Endothelial cell of umbilical vein (primary cell): ENCODE data around the gene SLC6A13.

DNA sequence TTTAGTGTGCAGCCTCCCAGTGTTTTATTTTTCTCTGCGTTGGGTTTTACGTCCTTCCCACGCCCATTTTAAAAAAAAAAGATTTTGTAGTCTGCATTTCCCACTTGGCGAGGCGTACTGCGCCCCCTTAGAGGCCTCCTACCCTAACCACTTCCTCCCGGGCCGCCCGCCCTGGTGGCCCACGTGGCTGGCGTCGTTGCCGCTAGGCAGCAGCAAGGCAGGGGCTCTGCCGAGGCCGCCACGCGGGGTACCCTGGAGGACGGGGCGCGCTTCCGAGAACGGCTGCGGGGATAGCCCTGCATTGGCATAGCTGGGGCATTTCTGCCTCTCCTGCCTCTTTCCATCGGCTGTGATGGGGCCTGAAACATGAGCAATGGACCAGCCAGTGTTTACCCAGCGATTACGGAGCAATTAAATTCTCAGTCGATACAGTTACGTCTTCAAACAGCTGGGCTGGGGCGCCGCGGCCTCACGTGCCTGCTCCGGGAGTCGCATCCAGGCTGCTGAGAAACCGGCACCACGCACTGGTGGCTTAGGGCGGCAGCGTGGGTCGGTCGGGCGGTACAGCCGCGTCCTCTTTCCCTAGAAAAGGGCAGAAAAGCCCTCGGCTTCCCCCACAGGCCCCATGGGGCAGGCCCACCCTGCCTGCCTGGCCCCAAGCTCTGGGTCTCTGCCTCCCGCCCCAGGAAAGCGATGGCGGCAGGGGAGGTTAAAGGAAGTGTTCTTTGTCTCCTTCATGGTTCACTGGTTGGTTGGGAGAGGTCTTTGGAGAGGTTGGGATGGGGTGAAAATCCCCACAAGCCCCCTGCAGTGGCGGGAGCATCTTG, 38.1 kb downstream of the IQSEC3 start:
- PRO-cap: no peak
CAGE:
- cytosol, long polyA minus RNA: no peak
- cytosol, long polyA plus RNA: no peak
- long polyA plus RNA: no peak
- nucleus, long polyA minus RNA: no peak
- nucleus, long polyA plus RNA: no peak

GRCh38 chr12:262570-263191, at the start of gene SLC6A13:
Gene SLC6A13, minus strand, starts transcription at chr12:262836.
- PRO-cap: no peak
CAGE:
- cytosol, long polyA minus RNA: no peak
- cytosol, long polyA plus RNA: no peak
- long polyA plus RNA: no peak
- nucleus, long polyA minus RNA: no peak
- nucleus, long polyA plus RNA: no peak

DNA sequence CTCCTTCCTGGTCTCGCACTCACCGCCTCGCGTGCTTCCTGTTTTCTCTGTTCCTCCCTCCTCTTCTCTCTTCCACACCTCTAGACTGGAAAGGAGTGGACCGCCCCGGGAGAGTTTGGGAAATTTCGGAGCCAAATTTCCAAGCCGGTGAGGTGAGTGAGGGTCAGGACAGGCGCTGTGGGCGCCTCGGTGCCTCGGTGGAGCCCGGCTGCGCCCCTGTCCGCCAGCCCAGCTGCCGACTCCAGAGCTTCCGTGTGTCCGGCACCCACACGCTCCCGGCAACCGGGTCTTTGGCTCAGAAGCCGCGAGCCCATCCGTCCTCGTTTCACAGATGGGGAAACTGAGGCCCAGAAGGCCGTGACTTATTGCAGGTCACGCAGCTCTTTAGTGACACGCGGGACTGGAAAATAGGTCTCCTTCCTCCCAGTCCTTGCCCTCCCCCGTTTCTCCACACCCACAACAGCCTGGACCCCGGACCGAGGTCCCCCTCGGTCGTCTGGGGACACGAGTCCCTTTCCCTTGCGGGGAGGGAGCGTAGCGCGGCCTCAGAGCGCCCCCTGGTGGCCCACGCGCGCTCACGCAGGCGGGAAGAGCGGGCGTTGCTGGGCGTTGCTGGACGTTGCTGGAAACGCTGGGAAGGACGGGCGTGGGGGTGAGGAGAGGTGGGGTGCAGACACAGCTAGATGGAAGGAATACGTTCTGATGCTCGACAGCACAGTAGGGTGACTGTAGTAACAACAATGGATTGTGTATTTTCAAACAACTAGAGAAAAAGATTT, 87.0 kb downstream of the B4GALNT3 start:
- PRO-cap: no peak
CAGE:
- cytosol, long polyA minus RNA: no peak
- cytosol, long polyA plus RNA: no peak
- long polyA plus RNA: no peak
- nucleus, long polyA minus RNA: no peak
- nucleus, long polyA plus RNA: no peak

GRCh38 chr12:611159-611487, 52.1 kb downstream of the NINJ2 start:
- PRO-cap: no peak
CAGE:
- cytosol, long polyA minus RNA: no peak
- cytosol, long polyA plus RNA: no peak
- long polyA plus RNA: no peak
- nucleus, long polyA minus RNA: no peak
- nucleus, long polyA plus RNA: no peak

GRCh38 chr12:661781-662579, 1.3 kb downstream of the NINJ2 start:
- PRO-cap: no peak
CAGE:
- cytosol, long polyA minus RNA: no peak
- cytosol, long polyA plus RNA: no peak
- long polyA plus RNA: no peak
- nucleus, long polyA minus RNA: no peak
- nucleus, long polyA plus RNA: no peak

GRCh38 chr12:724394-724861, 28.0 kb upstream of the WNK1 start:
- PRO-cap: no peak
CAGE:
- cytosol, long polyA minus RNA: no peak
- cytosol, long polyA plus RNA: no peak
- long polyA plus RNA: no peak
- nucleus, long polyA minus RNA: no peak
- nucleus, long polyA plus RNA: no peak

GRCh38 chr12:752217-752513, 214 bp upstream of the WNK1 start:
- PRO-cap: bidirectional peak, plus-strand start at chr12:752593, minus-strand start at chr12:752335
CAGE:
- cytosol, long polyA minus RNA: no peak
- cytosol, long polyA plus RNA: no peak
- long polyA plus RNA: no peak
- nucleus, long polyA minus RNA: no peak
- nucleus, long polyA plus RNA: no peak

DNA sequence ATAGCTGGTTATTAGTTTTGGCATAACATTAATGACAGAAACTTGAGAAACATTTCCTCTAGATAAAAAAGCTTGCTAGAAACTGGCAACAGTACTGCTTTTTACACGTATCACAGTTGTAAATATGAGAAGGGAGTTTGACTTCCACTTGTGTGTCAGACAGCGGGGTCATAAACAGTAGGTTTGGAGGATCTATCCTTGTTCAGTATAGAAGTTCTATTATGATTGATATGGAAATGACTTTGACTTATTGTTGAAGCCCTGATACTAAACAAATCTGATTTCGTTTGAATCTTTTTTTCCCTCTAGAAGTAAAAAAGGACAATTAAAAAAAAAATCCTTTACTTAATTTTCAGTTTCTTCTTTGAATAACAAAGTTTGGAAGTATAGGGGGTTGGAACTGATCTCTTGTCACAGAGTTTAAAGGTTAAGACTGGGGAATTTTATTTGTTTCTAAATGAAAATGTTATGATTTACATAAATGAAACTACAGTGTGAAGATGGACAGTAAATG, 50.0 kb downstream of the WNK1 start:
- PRO-cap: no peak
CAGE:
- cytosol, long polyA minus RNA: no peak
- cytosol, long polyA plus RNA: no peak
- long polyA plus RNA: no peak
- nucleus, long polyA minus RNA: no peak
- nucleus, long polyA plus RNA: no peak

DNA sequence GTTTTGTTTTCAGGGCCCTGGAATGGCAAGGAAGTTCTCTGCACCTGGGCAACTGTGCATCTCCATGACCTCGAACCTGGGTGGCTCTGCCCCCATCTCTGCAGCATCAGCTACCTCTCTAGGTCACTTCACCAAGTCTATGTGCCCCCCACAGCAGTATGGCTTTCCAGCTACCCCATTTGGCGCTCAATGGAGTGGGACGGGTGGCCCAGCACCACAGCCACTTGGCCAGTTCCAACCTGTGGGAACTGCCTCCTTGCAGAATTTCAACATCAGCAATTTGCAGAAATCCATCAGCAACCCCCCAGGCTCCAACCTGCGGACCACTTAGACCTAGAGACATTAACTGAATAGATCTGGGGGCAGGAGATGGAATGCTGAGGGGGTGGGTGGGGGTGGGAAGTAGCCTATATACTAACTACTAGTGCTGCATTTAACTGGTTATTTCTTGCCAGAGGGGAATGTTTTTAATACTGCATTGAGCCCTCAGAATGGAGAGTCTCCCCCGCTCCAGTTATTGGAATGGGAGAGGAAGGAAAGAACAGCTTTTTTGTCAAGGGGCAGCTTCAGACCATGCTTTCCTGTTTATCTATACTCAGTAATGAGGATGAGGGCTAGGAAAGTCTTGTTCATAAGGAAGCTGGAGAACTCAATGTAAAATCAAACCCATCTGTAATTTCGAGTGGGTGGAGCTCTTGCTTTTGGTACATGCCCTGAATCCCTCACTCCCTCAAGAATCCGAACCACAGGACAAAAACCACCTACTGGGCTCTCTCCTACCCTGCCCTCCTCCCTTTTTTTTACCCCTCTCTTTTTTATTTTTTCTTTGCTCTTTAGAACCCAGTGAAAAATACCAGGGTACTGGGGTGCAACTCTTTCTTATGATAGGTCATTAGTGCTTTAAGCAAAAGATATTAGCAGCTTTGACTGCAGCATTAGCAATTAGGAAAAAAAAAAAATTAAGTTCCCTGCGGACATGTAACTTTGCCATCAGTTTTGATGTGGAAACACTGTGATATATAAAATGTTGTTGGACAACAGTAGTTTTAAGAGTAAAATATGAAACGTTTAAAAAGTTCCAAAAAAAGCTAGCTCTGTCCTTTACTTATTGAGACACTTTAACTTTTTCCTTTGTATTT, 40.7 kb downstream of the RAD52 start:
- PRO-cap: no peak
CAGE:
- cytosol, long polyA minus RNA: start-site peak on the plus strand centred at position 780 of the sequence, 268 bp wide, 42 reads
- cytosol, long polyA plus RNA: start-site peak on the plus strand centred at position 383 of the sequence, 153 bp wide, 29 and 32 reads in 2 replicates; start-site peak on the plus strand centred at position 769 of the sequence, 7 bp wide, 23 and 56 reads in 2 replicates; start-site peak on the plus strand centred at position 862 of the sequence, 15 bp wide, 26 and 65 reads in 2 replicates; start-site peak on the plus strand centred at position 1,020 of the sequence, 95 bp wide, 19 and 22 reads in 2 replicates
- long polyA plus RNA: no peak
- nucleus, long polyA minus RNA: no peak
- nucleus, long polyA plus RNA: no peak

DNA sequence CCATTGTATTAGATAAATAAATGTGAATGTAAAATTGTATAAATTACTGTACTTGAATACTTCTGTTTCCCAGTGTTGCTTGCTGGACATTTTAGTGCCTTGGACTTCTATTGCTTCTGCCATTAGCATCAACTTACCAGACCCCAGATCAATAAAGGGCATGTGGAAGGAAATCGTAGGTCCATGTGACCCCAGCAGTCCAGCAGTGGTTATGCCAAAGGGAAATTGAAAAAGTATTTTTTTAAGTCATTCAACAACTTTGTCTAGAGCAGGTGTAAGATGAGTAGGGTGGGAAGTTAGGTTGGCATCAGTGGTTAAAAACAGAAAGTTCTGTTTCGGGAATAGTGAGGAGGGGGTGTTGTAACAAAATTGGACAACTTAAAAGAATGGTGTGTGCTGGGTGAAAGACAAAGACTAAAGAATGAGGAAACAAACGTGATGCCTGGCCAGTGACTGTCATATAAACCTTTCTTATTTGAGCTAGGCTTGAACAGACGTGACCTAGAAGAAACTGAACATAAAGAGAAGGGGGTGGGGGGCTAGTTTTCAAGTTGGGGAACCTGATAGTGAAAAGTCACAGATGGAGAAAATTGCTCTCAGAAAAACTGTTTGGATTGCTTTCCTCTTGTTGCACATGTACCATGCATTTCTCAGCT, 39.8 kb downstream of the RAD52 start:
- PRO-cap: no peak
CAGE:
- cytosol, long polyA minus RNA: start-site peak on the plus strand centred at position 319 of the sequence, 74 bp wide, 25 reads
- cytosol, long polyA plus RNA: start-site peak on the plus strand centred at position 221 of the sequence, 267 bp wide, 44 and 45 reads in 2 replicates
- long polyA plus RNA: no peak
- nucleus, long polyA minus RNA: no peak
- nucleus, long polyA plus RNA: no peak

DNA sequence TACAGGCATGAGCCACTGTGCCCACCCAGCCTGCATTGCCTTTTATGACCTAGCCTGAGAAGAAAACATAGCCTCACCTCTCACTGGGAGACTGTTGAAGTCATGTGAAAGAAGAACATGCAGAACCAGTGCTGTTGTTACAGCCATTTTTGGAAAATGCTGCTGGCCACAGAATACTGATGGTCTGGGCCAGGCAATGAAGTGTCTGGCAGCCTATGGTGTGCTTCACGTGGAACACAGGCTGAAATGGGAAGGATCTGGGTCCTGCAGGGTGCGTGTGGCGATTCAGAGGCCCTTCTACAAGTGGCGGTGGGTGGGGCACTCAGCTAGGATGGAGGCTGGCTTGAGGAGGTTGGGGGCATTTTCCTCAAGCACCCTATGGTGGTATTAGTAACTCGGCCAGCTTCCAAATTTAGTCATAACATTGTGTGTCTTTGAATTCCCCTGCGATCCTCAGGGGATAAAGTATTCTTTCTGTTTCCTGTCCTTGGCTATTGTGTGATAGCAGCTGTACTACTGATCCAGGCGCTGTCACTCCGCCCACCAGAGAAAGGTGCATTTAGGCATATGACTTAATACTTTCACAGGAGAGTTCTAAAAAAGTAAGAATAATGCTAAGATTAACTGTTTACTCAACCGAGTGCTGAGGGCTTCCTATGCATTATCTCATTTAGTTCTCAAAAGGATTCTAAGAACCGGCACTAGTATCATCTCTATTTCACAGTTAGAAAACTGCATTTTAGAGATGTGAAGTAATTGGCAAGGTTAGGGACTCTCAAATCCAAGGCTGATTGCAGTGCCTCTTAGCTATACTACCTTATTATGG, 9.2 kb upstream of the RAD52 start:
- PRO-cap: no peak
CAGE:
- cytosol, long polyA minus RNA: no peak
- cytosol, long polyA plus RNA: no peak
- long polyA plus RNA: no peak
- nucleus, long polyA minus RNA: no peak
- nucleus, long polyA plus RNA: no peak

DNA sequence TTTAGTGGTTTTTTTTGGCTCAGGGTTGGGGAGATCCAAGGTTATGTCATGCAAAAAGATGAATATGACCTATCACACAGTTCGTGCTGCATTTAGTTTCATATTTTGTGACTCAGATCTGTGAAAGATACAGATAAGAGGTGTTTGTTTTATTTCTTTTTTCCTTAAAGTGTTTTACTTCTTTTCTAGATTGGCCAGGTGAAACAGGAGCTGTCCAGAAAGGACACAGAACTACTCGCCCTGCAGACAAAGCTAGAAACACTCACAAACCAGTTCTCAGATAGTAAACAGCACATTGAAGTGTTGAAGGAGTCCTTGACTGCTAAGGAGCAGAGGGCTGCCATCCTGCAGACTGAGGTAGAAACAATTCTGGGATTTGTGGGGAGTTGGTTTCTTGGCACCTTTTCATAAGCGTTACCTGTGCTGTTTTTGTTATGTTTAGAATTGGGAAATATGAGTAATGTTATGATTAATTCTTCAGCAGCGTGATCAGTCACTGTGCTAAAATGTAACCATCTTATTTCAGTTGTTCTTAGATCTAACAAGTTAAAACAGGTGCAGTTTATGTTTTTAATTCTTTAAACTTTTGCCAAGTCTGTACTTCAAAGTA, 124.8 kb downstream of the ERC1 start:
- PRO-cap: no peak
CAGE:
- cytosol, long polyA minus RNA: no peak
- cytosol, long polyA plus RNA: no peak
- long polyA plus RNA: no peak
- nucleus, long polyA minus RNA: no peak
- nucleus, long polyA plus RNA: no peak

- PRO-cap: no peak
CAGE:
- cytosol, long polyA minus RNA: no peak
- cytosol, long polyA plus RNA: no peak
- long polyA plus RNA: no peak
- nucleus, long polyA minus RNA: no peak
- nucleus, long polyA plus RNA: start-site peak on the plus strand at chr12:1306383-1306714, 53 and 24 reads in 2 replicates
Measured at GRCh38 chr12:1305974-1306796, 288.2 kb downstream of the FBXL14 start.

DNA sequence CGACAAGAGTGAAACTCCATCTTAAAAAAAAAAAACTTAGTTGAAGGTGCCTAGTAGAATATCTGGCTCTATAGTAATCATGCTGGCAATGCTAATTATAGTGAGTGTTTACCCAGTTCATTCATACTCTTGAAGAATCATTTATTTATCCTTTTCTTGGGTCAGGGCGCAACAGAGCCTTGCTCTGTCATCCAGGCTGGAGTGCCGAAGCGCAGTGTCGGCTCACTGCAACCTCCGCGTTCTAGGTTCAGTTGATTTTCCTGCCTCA, 239.9 kb downstream of the FBXL14 start:
- PRO-cap: no peak
CAGE:
- cytosol, long polyA minus RNA: no peak
- cytosol, long polyA plus RNA: no peak
- long polyA plus RNA: no peak
- nucleus, long polyA minus RNA: no peak
- nucleus, long polyA plus RNA: no peak

GRCh38 chr12:1375035-1375631, 219.2 kb downstream of the FBXL14 start:
- PRO-cap: no peak
CAGE:
- cytosol, long polyA minus RNA: no peak
- cytosol, long polyA plus RNA: no peak
- long polyA plus RNA: no peak
- nucleus, long polyA minus RNA: no peak
- nucleus, long polyA plus RNA: no peak

DNA sequence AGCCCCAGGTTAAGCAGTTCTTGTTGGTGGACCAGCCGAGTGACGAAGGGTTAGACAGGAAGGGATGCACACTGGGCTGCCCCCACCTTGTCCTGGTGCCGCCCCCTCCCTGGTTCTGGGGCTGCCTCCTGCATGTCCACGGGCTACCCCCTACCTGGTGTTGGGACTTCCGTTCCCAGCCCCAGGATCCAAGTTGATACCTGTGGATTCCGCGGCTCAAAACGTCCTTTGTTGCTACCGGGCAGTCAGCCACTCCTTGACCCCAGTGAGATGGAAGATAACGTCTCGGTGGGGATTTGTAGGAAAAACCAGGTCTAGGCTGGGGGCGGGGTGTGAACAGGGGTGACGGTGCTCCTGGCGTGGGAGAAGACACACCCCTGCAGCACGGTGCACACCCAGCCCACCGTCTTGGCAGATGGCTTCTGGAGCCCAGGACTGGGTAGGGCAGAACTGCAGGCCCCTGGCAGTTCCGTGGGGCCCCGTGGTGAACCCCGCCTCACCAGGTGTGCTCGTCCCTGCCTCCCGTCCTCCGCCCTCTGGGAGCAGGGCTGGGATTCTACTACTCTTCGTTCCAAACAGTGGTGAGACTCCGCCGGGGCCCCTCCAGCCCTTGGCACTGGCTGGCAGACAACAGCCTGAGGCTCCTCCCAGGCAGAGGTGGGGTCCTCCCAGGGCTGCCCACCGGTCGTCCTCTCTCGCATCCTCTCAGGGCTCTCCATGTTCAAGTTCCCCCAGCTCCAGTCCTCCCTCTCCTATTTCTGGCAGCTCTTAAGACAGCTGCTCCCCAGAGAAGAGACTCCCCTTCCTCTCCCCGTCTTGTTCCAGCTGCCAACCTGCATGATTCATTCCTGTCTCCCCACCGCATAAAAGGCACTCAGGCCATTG, 75.6 kb downstream of the FBXL14 start:
- PRO-cap: no peak
CAGE:
- cytosol, long polyA minus RNA: no peak
- cytosol, long polyA plus RNA: no peak
- long polyA plus RNA: no peak
- nucleus, long polyA minus RNA: no peak
- nucleus, long polyA plus RNA: no peak

DNA sequence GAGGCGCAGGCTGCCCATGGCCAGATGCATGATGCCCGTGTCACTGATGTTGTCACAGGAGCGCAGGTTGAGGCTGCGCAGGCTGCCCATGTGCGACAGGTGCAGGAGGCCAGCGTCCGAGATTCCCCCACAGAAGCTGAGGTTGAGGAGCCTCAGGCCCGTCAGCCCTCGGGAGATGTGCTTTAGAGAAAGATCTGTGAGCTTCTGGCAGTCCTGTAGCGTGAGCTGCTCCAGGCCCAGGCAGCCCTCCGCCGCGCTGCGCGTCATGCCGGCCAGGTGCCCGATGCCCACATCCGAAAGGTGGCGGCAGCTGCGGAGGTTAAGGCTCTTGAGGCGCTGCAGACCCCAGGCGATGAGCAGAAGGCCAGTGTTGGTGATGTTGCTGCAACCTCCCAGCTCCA, 1.2 kb downstream of the FBXL14 start:
- PRO-cap: no peak
CAGE:
- cytosol, long polyA minus RNA: no peak
- cytosol, long polyA plus RNA: no peak
- long polyA plus RNA: no peak
- nucleus, long polyA minus RNA: no peak
- nucleus, long polyA plus RNA: no peak

GRCh38 chr12:1650347-1650835, 21.4 kb downstream of the WNT5B start:
- PRO-cap: no peak
CAGE:
- cytosol, long polyA minus RNA: no peak
- cytosol, long polyA plus RNA: no peak
- long polyA plus RNA: no peak
- nucleus, long polyA minus RNA: no peak
- nucleus, long polyA plus RNA: no peak

- PRO-cap: no peak
CAGE:
- cytosol, long polyA minus RNA: no peak
- cytosol, long polyA plus RNA: no peak
- long polyA plus RNA: no peak
- nucleus, long polyA minus RNA: no peak
- nucleus, long polyA plus RNA: no peak
Measured at GRCh38 chr12:1662557-1663585, 28.0 kb upstream of the ADIPOR2 start.

GRCh38 chr12:1746478-1747035, 55.7 kb downstream of the ADIPOR2 start:
- PRO-cap: no peak
CAGE:
- cytosol, long polyA minus RNA: no peak
- cytosol, long polyA plus RNA: no peak
- long polyA plus RNA: no peak
- nucleus, long polyA minus RNA: no peak
- nucleus, long polyA plus RNA: no peak